ENCODE data around the genes DARS2, CACYBP and BRINP2.

- PRO-cap: no peak
- RRBS: no CpG with 5 or more reads among the region's 1 CpG
Observed at GRCh38 chr1:173478458-173478849, 1.3 kb downstream of the PRDX6 start.

DNA sequence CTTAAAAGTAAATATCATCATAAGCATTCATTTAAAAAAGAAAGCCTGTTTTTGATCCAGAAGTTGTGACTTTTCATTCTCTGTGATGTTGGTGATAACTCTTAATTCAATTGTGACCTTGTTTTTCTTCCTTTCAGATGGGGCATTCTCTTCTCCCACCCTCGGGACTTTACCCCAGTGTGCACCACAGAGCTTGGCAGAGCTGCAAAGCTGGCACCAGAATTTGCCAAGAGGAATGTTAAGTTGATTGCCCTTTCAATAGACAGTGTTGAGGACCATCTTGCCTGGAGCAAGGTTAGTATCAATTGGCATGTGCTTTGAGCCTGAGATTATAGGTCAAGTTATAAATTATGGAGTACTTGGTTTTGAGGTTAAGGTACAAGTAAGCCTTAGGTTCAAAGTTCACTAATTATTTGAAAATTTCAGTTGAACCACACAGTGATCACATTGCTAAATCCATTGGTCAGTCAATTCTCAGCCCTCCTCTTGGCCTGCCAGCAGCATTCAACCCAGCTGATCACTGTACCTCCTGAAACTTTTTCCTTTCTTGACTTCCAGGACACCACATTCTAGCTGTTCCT is 4.1 kb downstream of the PRDX6 start:
- PRO-cap: no peak
- RRBS: no CpG with 5 or more reads among the region's 1 CpG

GRCh38 chr1:173717133-173717689 is 2.4 kb downstream of the KLHL20 start:
- PRO-cap: no peak
- RRBS: no CpG with 5 or more reads among the region's 2 CpGs

GRCh38 chr1:173726757-173727294 is 12.0 kb downstream of the KLHL20 start:
- PRO-cap: no peak
- RRBS: no CpG with 5 or more reads among the region's 13 CpGs

DNA sequence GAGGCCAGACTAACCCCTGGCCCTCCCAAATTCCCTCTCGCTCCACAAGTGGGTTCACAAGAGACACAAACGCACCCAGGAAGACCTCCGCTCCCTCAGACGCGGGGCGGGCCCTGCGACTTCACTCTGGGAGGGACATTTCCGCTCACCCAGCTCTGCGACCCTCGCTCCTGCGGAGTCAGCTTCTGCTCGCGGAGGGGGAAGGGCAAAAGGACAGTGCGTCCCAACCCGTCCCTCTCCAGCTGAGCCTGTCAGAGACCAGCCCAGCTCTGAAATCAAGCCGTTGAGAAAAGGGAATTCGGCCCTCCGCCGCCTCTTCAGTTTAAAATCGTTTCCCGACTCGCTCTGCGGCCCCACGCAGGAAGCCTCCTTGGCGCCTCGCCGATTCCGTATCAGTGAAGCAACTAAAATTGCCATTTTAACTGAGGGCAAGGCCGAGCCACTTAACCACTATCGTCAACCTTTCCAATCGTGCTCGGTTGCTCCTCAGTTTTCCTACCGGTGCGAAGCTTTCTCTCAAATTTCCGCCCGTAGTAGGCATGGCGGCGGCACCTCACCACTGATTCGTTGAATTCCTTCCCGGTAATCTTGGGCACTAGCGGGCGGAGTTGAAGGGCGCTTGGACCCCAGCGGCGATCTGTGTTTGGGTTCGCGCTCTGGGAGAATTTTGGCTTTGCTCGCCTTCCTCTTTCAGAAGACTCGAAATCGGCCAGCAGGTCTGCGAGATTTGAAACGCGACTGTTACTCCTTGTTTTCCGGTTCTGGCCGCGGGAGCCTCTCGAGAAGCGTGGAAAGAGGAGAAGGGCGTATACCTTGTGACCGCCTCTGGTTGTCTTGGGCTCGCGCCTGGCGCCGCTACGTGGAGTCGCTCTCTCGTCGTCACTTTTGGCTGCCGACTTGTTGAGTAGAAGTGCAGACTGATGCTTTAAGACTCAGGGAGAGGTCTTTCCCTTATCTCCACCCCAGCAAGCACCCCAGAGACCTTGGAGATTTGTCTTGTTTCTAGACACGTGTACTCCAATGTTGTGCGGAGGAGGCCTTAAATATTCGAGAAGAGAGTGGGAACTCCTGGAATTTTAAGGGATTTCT is at the start of gene DARS2:
DARS2 (plus strand) TSS at position 611 of the 1,089 bp plus-strand sequence.
- PRO-cap: bidirectional peak, plus-strand start at position 611 of the sequence, minus-strand start at position 566 of the sequence
- RRBS: 1% methylated on average over 7 of the region's 72 CpGs

DNA sequence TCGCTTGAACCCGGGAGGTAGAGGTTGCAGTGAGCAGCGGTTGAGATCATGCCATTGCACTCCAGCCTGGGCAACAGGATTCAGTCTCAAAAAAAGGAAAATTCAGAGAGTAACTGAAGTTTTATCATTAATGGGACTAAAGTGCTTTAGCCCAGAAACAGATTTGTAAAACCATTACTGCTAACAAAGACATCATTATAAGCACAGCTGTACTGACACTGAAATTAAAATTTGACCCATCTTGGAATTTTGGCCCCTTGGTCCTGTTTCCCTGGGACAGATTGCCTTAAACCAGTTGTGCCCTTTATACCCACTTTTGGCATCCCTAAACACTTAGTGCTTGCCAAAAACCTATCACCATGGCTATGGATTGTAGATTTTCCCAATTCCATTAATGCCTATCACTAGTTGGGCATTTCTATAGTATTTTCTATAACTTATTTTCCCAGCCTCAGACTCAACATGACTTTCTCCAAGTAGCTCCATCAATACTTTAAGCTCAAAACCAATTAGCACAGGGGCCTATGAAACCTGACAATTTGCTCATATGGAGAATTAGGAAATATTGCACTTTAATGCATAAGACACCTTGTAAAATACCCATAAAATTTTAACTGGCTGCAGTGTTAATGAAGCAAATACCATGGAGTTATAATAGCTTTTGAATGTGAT is 4.9 kb upstream of the ZBTB37 start:
- PRO-cap: no peak
- RRBS: no CpG with 5 or more reads among the region's 3 CpGs

GRCh38 chr1:174021432-174022224 is 529 bp downstream of the RC3H1 start:
- PRO-cap: no peak
- RRBS: 1% methylated on average over 9 of the region's 61 CpGs

DNA sequence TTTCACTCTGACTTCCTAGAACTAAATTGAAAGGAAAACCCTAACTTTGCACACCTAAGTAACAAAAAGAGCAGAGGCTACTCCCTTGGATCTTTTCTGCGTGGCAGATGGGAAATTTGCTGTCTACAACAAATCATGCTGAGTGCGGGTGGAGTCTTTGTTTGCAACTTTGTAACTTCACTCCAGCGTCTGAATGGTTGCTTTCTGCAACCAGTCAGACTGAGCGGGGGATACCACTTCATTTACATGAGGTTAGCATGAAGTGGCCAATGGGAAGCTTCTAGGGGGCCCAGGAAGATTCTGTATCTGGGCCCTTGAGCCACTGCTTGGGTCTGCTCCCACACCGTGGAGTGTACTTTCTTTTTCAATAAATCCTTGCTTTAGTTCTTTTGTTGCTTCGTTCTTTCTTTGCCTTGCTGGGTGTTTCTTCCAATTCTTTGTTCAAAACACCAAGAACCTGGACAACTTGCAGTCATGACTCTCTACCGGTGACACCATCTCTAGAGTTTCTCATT is 55.6 kb upstream of the RC3H1 start:
- PRO-cap: no peak
- RRBS: no CpG with 5 or more reads among the region's 7 CpGs

GRCh38 chr1:174375876-174376184 is 71.9 kb upstream of the GPR52 start:
- PRO-cap: no peak
- RRBS: no CpG with 5 or more reads among the region's 1 CpG

- PRO-cap: no peak
- RRBS: no CpG with 5 or more reads among the region's 1 CpG
Observed at GRCh38 chr1:174400370-174401007, 47.3 kb upstream of the GPR52 start.

- PRO-cap: no peak
- RRBS: no CpG with 5 or more reads among the region's 9 CpGs
Observed at GRCh38 chr1:174968610-174969471, 30.9 kb upstream of the CACYBP start.

GRCh38 chr1:174999500-175000468 is at the start of gene CACYBP:
CACYBP (plus strand) TSS chr1:174999947.
- PRO-cap: bidirectional peak, plus-strand start at chr1:174999945, minus-strand start at chr1:174999631
- RRBS: under 1% methylated on average over 17 of the region's 103 CpGs

GRCh38 chr1:175209056-175209597 is 16.6 kb upstream of the KIAA0040 start:
- PRO-cap: no peak
- RRBS: no CpG with 5 or more reads among the region's 6 CpGs

DNA sequence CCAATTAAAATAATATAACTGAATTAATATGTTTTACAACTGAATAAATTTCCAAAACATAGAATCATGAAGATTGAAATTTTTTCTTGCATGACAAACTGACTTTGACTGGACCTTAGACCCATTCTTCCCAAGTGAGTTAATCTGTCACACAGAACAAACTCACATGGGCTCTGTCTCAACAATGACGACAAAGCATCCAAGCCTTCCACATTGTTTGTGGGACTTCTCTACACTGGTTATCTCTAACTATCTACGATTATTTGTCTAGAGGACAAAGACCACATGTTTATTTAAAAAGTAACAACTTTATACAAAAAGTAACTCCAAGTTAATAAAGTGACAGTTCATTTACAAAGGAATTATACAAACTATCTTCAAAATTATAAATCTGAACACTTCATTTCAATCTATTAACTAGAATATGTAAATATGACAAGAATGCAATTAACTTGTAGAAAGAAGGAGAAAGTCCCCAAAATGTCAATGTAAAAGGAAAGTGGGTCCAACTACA is 56.7 kb downstream of the COP1 start:
- PRO-cap: no peak
- RRBS: no CpG with 5 or more reads among the region's 2 CpGs

GRCh38 chr1:177170494-177171185 is at the start of gene BRINP2:
BRINP2 (plus strand) TSS chr1:177170958.
- PRO-cap: no peak
- RRBS: 5% methylated on average over 11 of the region's 29 CpGs

DNA sequence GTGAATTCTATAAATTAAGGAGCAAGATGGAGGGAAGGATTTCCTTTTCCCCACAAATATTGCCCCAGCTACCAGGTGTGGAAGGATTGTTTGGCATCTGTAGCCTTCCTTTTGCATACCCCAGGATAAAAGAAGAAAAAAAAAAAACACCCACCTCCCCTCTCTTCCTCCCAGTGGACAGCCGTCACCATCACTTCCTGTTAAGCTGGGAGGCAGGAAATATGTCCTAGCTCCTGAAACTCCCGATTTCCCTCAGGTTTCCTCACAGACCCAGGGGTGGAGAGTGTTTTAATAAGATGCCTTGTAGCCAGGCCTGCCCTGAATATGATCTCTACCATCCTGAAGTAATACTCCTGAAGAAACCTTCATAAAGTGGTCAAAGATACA is 41.4 kb upstream of the RASAL2 start:
- PRO-cap: no peak
- RRBS: no CpG with 5 or more reads among the region's 2 CpGs

- PRO-cap: no peak
- RRBS: no CpG with 5 or more reads among the region's 3 CpGs
Observed at GRCh38 chr1:178095085-178095499, 1.2 kb downstream of the RASAL2 start.

- PRO-cap: no peak
- RRBS: no CpG with 5 or more reads among the region's 3 CpGs
Observed at GRCh38 chr1:178126483-178127446, 32.9 kb downstream of the RASAL2 start.

DNA sequence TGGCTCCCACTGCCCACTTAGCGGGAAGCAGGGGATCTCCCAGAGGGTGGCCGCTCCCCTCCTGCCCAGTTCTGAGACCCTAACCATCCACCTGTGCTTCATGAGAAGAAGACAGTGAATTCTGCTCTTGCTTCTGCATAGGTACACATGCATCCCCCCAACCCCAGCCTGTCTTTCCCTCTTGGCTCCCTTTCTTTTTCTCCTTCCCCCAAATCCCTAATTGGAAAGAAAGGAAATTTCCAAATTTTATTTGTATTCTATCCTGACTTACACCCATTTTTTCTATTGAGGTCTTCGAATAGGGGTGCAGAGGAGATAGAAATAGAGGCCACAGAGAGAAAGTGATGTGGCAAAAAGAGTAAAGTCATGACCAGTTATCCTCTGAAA is 3.1 kb downstream of the CLEC20A start:
- PRO-cap: no peak
- RRBS: no CpG with 5 or more reads among the region's 3 CpGs

- PRO-cap: no peak
- RRBS: no CpG with 5 or more reads among the region's 2 CpGs
Observed at GRCh38 chr1:178606025-178606643, 93.2 kb downstream of the TEX35 start.